Hematopoietic multipotent progenitor cell (in vitro differentiated cells): ENCODE measurements around the gene TSPAN33.

DNA sequence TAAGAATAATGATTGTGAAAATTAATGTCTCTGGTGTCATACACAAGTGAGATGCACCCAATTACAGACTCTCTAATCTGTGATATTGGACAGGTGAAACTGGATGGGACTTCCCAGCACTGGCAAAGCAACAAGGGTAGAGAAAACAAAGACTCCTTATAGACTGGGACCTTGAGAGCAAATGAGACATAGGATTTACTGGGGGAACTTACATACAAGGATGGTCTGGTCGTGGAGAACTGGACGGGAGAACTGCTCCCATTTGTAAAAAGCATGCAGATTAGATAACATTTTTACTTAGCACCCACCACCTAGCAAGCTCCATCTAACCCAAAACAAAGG, 5.5 kb downstream of the SPAM1 start:
- CAGE, long polyA plus RNA = no peak

GRCh38 chr7:124718025-124718429, 47.6 kb downstream of the GPR37 start:
- CAGE, long polyA plus RNA = no peak

DNA sequence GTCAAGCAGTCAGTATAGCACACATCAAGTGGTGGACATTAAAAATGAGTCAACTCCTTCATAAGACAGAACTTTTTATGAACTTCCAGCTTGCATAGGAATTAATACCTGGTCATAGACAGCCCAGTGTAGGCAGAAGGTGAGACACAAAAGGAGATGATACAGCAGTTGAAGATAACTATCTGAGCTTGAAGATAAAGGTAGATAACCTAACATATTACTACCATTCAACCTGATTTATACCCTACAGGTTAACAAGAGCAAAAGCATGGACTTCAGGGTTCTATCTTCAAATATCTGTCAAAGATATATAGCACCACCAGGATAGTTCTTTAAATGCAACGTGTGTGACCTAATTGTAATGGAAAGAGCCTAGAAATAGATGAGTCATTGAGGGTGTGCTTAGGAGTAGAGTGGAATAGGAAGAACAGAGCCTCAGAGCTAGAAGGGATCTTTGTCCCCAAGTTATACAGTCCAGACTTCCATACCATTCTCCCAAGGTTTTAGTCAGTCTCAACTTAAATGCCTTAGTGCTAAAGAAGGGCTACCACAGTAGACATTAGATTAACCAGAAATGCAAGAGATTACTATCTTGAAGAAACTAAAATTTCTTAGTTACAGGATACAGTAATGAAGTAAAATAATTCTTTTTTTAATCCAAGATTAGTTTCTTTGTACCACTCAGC, 9.2 kb downstream of the ZNF800 start:
- CAGE, long polyA plus RNA = no peak

- CAGE, long polyA plus RNA = no peak
Measured at GRCh38 chr7:127413713-127414571, 21.4 kb upstream of the ZNF800 start.

DNA sequence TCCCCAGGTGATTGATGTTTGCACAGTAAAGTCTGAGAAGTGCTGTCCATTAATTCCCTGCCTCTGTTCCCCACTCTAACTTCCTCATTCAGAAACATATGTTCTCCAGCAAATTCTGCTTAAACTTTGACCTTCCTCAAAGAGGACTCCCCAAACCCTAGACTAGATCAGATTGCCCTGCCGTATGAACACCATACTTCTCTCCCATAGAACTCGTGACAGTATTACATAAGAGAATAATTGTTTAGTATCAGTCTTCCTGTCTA, 16.1 kb downstream of the SND1 start:
- CAGE, long polyA plus RNA = no peak

- CAGE, long polyA plus RNA = no peak
Measured at GRCh38 chr7:127885900-127886394, 145.3 kb downstream of the LRRC4 start.

- CAGE, long polyA plus RNA = no peak
Measured at GRCh38 chr7:127975802-127976576, 55.2 kb downstream of the LRRC4 start.

GRCh38 chr7:128033275-128033481, 1.9 kb upstream of the LRRC4 start:
- CAGE, long polyA plus RNA = no peak

DNA sequence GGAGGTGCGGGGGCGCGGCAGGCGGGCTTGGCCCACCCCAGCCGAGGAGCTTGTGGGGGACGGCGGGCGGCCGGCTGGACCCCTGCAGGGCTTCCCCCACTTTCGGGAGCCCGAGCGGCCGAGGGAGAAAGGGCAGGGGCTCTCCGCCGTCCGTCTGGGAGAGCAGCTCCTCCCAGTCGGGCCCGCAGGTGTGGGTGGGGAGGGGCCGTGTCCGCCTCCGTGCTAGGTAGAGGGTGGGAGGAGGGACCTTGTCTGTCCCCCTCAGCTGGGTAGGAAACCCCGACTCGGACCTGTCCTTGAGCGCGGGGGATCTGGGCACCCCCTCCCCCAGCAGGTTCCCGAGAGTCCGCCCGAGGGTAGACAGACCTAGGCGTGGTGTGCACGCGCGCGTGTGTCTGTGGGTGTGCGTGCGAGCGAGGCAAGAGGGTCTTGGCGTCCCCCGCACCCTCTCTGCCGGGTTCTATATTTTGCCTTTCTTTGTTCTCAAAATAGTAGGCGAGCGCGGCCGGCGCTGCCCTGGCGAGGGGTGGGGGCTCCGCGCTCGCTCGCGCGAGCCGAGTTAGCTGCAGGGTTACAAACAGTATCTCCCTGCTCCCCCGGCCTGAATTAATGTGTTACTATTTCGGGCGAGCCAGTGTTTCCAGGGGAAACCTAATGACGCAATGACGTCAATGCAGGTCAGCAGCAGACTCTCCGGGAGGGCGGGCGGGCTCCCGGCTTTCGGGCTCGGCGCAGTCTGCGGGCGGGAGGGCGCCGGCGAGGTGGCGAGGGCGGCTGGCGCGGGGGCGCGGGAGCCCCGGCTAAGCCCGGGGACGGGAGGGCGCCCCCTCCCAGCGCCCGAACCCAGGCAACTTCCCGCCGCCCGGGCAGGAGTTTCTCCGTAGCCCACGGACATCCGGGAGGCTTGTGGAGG, 73.9 kb upstream of the LEP start:
- CAGE, long polyA plus RNA = no peak

DNA sequence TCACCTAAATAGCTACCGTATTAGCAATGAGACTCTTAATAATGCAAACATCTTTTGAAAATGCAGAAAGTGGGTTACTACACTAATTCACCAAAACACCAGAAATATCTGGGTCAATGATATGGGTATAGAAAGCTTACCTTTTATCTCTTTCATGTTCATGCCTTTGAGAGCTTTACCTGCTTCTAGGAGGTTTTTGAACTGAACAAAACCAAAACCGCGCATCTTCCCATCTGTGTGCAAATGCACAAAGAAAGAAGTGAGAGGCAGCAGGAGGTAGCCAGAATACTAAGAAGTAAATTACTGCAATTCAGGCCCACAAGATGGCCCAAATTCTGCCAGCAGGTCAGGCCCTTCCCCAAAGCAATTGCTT, 5.6 kb downstream of the RBM28 start:
- CAGE, long polyA plus RNA = no peak

GRCh38 chr7:128530276-128531287, 54.0 kb downstream of the METTL2B start:
- CAGE, long polyA plus RNA = no peak

- CAGE, long polyA plus RNA = no peak
Measured at GRCh38 chr7:128652414-128653134, 19.5 kb upstream of the GARIN1A start.

DNA sequence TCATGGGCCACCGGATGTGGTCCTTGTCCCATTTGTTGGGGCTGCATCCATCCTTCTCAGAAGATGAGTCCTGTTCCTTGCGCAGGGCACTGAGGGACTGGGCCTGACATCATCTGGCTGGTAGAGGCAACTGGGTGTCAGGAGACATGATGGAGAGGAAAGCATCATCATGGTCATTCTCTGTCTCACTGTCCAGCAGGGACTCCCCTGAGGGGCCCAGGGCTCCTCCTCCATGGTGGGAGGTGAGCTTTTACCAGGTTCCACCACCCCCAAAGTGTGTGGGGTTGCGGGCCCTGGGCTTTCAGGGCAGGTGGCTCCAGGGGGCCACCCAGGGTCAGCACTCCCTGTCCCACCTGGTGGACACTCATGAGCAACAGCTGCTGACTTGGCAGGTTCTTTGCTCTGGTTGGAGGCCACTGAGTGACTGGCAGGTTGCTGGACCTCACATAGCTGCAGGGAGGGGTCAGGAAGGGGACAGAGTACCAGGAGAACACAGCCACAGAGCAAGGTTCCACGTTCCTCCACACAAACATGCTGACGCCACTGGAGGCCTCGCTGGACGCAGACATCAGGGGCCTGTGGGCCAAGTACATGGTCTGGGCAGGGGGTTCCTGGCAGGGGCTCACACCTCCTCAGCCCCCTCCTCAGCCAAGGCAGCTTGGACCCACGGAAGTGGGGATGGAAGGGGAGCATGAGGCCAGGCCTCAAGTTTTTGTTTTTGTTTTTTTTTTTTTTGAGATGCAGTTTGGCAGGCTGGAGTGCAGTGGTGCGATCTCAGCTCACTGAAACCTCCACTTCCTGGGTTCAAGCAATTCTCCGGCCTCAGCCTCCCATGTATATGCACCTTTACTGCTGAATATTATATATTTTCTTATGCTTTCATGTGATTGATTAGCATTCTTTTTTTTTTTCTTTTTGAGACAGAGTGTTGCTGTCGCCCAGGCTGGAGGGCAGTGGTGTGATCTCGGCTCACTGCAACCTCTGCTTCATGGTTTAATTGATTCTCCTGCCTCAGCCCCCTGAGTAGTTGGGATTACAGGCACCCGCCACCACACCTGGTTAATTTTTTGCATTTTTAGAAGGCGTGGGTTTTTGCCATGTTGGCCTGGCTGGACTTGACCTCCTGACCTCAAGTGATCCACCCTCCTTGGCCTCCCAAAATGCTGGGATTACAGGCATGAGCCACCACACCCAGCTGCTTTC, 13.5 kb upstream of the GARIN1A start:
- CAGE, long polyA plus RNA = no peak

GRCh38 chr7:128848340-128848962, 14.2 kb upstream of the ATP6V1F start:
- CAGE, long polyA plus RNA = no peak

GRCh38 chr7:128852408-128853137, 10.1 kb upstream of the ATP6V1F start:
- CAGE, long polyA plus RNA = no peak

DNA sequence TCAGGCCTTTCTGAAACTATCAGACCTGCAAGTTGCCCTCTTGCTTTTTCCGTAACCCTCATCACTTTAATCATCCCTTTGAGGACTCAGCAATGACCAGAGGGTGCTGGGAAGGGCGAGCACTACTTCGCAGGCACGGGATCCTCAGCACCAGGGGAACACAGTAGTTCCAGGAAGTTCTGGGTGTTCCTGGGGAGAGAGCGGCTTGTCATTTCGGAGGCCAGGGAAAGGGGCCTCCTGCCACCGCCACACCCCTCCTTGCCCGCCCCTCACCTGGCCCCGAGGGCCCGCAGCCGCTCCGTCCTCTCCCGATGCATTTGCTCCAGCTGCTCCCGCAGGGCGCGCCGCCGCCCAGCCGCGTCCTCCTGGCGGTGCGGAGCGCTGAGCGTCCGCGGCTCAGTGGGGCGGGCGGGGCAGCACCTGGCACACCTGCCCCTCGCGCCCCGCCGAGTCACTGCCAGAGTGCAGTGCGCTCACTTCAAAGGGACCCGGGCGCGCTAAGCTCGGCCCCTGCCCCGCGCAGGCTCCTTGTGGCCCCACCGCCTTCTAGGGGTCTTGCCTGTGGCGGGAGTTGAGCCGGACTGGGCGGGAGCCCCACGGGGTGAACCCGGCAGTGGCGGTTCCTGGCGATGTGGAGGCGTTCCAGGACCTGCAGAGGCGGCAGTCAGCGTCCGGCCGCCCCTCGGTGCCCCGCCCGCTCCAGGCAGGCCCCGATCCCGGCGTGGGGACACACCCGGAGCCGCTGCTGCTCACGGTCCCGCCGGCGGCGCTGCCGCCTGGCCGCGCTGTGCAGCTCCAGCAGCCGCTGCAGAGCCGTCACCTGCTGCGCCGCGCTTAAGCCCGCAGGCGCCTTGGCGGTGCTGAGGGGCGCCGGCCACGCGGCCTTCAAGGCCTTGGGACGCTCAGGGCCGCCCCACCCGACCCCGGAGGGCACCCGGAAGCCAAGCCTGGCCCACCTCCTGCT, 3.0 kb downstream of the ATP6V1FNB start:
- CAGE, long polyA plus RNA = start-site peak on the minus strand centred at position 916 of the sequence, 29 bp wide, 13 reads

DNA sequence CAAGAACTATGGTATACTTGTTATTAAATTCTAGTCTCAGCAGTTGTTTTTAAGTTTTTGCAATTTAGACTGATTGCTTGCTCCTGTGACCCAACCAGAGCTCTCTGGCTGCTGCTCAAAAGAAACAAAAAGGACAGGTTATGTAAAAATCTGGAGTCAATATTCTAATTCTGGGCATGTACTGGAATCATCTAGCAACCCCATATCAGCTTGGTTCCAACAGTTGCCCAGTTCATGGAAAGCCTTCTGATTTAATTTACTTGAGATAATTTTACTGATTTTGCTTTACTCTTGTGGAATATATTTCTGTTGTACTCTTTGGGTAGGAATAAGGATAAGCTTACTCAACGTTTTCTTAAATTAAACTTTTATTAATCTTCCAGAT, 10.2 kb downstream of the KCP start:
- CAGE, long polyA plus RNA = no peak

GRCh38 chr7:129137184-129137734, 7.2 kb upstream of the TSPAN33 start:
- CAGE, long polyA plus RNA = no peak

DNA sequence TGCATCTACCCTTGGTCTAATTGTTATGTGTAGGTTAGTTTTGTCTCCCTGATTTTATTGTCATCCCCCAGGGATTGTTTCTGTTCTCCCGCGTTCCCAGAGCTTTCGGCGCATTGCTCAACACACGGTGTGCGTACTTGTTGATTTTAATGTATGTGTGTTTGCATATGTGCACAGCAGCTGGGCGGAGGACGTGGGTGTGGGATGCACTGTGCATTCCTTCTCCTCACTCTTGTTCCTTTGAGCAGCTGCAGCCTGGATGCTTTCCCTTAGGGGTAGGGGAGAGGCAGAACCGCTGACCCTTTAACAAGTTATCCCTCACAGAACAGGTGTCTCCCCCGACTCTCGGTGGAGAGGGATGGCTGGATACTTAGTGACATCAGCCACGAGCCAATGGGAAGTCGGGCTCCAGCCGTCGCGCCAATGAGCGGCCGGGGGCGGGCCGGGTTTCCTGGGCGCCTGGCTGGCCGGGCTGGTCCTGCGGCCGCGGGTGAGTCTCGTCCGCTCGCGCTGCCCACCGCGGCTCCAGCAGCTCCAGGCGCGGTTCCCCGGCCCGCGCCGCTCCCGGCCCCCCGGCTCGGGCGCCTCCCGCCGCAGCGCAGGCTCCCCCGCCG, at the start of gene TSPAN33:
Gene TSPAN33 (plus strand): TSS at position 452 of the 614 bp plus-strand sequence.
- CAGE, long polyA plus RNA = start-site peak on the plus strand centred at position 469 of the sequence, 41 bp wide, 824 reads

DNA sequence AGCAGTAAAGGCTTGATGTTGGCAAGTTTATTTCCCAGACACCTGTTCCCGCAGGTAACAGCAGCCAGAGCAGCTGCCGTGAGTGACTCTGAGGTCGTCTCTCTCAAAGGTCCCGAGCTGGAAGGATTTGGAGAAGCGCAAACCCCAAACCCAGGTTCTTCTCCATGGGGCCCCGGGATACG, 490 bp upstream of the SMO start:
- CAGE, long polyA plus RNA = no peak